SJCRH30 (cell line): ENCODE data around the genes HSD3B7 and PYCARD.

GRCh38 chr16:30888749-30889309 is 5.0 kb downstream of the BCL7C start:
- RAMPAGE, long total RNA: no peak

DNA sequence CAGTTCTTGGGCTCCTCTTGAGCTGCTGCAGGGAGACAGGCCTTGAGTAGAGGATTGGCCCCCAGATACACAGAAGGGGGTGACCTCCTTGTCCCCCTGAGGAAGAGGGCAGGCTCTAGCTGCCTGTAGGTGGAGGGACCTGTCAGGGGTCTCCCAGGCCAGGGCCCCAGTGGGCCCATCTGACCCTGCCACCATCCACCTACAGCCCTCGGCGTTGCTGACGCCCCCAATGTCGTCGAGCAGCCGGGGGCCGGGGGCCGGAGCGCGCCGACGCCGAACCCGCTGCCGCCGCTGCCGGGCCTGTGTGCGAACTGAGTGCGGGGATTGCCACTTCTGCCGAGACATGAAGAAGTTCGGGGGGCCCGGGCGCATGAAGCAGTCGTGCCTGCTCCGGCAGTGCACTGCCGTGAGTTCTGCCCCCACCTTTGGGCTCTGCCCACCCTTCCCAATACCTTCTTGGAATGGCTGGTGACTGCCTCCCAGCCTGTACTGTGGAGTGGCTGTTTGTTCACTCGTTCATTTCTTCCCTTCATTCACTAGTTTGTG is 2.2 kb downstream of the FBXL19 start:
- RAMPAGE, long total RNA: no peak

GRCh38 chr16:30954365-30955428 is 2.9 kb upstream of the SETD1A start:
- RAMPAGE, long total RNA: no peak

- RAMPAGE, long total RNA: no peak
Measured at GRCh38 chr16:30984818-30985400, at the start of gene HSD3B7. TSS of gene HSD3B7 (plus strand) at chr16:30985207.

DNA sequence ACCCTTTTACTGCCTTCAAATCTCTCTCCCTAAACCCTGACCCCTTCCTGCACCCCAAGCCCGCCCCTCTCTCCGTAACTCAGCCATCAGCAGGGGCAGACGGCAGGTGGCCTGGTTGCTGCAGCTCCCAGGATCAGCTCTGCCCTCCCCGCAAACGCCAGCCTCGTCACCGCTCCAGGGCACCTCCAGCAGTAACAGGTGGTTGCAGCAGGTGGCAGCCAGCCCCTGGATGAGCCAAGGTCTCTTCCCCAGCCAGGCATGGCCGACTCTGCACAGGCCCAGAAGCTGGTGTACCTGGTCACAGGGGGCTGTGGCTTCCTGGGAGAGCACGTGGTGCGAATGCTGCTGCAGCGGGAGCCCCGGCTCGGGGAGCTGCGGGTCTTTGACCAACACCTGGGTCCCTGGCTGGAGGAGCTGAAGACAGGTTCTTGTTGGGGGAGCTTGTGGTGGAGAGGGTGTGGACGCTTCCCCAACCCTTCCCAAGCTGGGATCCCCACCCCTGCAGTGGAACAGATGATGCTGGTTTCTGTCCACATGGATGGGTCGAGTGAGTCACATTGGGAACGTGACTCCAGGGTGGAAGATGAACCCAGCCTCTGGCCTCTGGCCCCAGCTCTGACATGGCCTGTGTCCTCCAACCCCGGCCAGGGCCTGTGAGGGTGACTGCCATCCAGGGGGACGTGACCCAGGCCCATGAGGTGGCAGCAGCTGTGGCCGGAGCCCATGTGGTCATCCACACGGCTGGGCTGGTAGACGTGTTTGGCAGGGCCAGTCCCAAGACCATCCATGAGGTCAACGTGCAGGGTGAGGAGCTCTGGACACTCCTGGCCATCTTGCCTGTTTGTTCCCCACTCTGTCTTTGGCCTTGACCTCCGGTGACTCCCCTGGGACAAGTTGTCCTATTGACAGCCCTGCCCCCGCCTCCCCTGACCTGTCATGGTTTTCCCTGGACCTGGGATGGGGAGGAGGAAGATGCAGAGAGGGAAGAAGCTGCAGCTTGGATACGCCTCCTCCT is 701 bp downstream of the HSD3B7 start:
- RAMPAGE, long total RNA: no peak

GRCh38 chr16:31001903-31002924 is 8.2 kb downstream of the STX1B start:
- RAMPAGE, long total RNA: no peak

DNA sequence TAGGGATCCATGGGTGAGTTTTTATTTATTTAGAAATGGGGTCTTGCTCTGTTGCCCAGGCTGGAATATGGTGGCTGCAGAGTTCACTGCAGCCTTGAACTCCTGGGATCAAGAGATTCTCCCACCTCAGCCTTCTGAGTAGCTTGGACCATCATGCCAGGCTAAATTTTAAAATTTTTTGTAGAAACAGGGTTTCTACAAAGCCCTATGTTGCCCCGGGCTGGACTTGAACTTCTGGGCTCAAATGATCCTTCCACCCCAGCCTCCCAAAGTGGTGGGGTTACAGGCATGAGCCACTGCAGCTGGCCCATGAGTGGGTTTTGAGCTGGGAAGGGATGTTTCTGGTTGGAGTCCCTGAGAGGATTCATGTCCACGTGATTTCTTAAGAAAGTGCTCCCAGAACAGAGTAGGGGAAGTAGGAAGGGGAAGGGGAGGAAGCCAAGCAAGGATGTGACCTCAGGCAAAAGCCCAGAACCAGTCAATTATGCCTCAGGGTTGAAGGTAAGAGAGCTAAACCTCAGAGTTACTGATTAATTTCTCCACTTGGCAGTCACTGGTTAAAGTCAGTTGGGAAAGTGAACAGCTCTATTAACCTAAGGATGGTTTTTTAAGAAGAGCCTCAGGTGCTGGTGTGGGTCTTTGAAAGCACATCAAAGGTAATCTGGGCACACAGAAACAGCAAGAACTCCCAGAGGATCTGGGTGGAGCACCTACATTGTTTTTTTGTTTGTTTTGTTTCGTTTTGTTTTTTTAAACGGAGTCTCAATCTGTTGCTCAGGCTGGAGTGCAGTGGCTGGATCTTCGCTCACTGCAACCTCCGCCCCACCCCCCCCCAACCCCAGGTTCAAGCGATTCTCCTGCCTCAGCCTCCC is 3.8 kb upstream of the KAT8 start:
- RAMPAGE, long total RNA: no peak

GRCh38 chr16:31132618-31132994 is 2.9 kb downstream of the PRSS8 start:
- RAMPAGE, long total RNA: no peak

DNA sequence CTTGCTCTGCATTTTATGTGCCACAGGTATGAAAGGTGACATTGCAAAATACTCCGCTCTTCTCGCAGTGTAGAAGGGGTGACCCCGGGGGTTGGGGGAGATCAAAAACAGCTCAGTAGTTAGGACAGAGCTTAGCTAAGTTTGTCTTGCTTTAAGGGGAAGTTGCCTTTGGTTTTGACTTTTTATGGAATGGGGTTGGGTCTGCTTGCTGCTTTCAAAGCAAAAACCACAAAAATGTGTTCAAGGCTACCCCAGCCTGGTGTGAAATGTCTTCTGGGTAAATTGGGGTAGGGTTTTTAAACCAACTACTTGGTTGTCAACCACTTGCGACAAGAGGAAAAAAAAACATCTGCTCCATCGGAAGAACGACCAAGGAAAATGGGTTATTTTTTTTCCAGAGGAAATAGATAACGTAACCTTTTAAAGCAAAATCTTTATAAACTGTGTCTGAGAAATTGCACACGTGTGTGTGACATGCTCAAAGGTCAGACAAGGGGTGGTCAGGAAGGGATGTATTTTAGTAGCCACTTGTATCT is 6.3 kb downstream of the FUS start:
- RAMPAGE, long total RNA: no peak

- RAMPAGE, long total RNA: no peak
Measured at GRCh38 chr16:31190608-31191295, 10.8 kb downstream of the FUS start.

DNA sequence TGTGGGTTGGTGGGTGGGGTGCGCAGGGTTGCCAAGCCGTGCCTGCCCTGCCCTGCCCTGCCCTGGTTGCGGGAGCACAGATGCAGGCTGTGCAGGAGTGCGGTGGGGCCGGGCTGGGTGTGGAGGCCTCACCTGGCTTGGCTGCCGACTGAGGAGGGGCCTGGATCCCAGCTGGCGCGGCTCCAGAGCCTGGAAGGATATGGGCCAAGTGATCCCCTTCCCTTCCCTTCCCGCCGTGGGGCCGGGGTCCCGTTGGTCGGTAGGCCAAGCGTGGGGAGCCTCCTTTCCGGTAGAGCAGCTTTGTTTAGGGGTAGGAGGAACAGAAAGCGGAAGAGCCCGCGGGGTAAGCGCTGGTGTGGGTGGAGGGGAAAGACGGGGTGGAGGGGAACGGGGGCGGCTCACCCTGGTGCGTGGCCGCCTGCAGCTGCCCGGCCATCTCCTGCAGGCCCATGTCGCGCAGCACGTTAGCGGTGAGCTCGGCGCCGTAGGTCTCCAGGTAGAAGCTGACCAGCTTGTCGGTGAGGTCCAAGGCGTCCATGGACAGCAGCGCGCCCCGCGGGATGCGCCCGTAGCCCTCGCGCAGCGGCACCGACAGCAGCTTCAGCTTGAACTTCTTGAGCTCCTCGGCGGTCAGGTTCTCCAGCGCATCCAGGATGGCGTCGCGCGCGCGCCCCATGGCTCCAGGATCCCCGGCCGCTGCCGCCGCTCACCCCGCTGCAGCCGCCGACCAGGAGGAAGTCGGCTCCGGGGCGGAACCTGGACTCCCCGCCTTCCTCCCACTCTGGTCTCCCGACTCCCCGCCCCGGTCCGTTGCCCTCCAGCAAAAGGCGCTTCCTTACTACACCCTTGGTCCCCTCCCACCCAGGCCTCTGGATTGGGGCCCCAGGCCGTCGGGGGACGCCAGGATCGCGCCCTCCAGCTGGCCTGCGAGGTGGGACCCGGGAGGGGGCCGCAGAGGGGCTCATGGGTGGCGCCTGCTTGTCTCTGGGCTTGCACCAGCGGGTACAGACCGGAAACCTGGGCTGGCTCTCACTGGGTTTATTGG is at the start of gene PYCARD:
Gene PYCARD, minus strand, starts transcription at position 746 of the 1,045 bp plus-strand sequence.
- RAMPAGE, long total RNA: no peak

- RAMPAGE, long total RNA: no peak
Measured at GRCh38 chr16:31344706-31345202, 10.2 kb upstream of the ITGAX start.

DNA sequence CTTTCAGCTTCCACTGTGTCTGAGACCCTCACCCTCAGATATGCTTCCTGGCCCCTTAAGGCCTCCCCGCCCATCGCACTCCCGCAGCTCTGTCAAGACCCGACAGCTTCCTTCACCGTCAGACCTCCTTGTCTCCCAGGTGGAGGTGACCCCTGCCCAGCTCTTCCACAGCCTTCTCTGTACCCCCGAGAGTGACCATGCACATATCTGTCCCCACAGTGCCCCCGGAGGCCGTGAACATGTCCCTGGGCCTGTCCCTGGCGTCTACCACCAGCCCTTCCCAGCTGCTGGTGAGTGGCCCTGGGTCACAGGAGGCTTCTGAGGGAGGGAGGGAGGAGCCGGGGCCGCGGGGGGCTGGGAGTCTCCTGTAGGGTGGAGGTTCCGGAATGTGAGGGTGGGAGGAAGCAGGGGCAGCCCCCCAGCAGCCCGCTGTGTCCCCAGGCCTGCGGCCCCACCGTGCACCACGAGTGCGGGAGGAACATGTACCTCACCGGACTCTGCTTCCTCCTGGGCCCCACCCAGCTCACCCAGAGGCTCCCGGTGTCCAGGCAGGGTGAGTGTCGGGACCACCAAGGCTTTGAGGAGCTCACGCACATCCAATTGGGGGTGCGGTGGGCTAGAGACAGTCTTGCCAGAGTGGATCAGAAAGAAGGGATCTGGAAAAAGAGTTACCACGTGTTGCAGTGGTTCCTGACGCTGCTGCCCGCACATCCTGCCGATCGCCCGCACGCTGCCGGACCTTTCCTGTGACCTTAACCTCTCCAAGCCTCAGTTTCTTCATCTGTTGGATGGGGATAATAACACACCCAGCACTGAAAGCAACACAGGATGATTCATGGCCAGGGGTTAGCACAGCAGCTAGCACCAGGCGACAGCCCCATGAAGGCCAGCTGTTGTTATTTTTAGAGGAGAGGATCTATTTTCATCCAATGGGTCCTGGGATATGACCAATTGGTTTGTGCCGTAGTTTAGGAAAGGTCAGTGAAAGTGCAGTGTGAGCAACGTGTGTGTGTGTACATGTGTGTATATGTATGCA is 2.2 kb downstream of the ITGAX start:
- RAMPAGE, long total RNA: no peak

- RAMPAGE, long total RNA: no peak
Measured at GRCh38 chr16:31454371-31454903, 4.9 kb upstream of the ARMC5 start.

DNA sequence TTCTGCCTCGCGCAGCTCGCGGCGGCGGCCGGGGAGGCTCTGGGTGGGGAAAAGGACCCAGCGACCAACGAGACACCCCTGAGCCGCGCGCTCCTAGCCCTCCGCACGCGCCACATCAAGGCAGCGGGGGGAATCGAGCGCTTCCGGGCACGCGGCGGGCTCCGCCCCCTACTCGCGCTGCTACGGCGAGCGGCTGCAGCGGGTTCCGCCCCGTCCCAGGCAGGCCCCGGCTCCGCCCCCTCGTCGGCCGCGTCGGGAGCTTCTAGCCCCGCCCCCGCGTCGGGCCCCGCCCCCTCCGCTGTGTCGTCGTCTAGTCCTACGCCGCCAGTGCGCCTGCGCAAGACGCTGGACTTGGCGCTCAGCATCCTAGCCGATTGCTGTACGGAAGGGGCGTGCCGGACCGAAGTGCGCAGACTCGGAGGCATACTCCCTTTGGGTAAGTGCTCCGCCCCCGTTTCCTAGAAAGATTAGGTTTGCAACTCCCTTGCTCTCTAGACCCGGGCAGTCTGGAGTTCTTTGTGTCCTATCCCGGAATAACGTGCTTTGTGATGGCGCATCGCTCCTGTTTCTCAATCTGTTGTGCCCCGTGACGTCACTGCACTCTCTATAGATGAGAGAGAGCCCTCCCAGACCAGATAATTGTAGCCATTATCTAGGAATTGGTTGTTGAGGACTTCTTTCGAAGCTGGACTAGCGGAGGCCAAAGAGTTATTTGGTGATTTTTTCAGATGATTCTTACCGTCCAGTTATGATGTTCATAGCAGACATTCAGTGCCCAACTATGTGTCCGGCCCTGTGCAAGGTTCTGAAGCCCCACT is 472 bp downstream of the ARMC5 start:
- RAMPAGE, long total RNA: no peak

DNA sequence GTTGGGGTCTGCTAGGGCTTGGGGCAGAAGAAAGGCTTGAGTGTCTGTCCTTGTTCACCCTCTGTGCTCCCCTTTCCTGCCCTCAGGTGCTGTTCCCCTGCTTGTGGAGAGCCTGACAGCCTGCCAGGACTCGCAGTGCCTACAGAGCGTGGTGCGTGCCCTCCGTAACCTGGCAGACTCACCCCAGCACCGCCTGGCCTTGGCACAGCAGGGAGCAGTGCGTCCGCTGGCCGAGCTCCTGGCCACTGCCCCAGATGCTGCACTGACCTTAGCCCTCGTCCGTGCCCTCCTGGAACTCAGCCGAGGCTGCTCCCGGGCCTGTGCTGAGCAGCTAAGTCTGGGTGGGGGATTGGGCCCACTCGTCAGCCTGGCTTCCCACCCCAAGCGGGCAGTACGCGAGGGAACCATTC is 2.7 kb downstream of the ARMC5 start:
- RAMPAGE, long total RNA: no peak

- RAMPAGE, long total RNA: no peak
Measured at GRCh38 chr16:31466296-31467133, 5.4 kb upstream of the TGFB1I1 start.

- RAMPAGE, long total RNA: no peak
Measured at GRCh38 chr16:31477259-31478310, 5.3 kb upstream of the SLC5A2 start.

GRCh38 chr16:31480913-31481373 is 2.0 kb upstream of the SLC5A2 start:
- RAMPAGE, long total RNA: no peak

GRCh38 chr16:31700224-31700798 is 12.7 kb upstream of the KRBOX5 start:
- RAMPAGE, long total RNA: no peak